Measurements from ENCODE around the genes WNK4 and CFAP97D1.

DNA sequence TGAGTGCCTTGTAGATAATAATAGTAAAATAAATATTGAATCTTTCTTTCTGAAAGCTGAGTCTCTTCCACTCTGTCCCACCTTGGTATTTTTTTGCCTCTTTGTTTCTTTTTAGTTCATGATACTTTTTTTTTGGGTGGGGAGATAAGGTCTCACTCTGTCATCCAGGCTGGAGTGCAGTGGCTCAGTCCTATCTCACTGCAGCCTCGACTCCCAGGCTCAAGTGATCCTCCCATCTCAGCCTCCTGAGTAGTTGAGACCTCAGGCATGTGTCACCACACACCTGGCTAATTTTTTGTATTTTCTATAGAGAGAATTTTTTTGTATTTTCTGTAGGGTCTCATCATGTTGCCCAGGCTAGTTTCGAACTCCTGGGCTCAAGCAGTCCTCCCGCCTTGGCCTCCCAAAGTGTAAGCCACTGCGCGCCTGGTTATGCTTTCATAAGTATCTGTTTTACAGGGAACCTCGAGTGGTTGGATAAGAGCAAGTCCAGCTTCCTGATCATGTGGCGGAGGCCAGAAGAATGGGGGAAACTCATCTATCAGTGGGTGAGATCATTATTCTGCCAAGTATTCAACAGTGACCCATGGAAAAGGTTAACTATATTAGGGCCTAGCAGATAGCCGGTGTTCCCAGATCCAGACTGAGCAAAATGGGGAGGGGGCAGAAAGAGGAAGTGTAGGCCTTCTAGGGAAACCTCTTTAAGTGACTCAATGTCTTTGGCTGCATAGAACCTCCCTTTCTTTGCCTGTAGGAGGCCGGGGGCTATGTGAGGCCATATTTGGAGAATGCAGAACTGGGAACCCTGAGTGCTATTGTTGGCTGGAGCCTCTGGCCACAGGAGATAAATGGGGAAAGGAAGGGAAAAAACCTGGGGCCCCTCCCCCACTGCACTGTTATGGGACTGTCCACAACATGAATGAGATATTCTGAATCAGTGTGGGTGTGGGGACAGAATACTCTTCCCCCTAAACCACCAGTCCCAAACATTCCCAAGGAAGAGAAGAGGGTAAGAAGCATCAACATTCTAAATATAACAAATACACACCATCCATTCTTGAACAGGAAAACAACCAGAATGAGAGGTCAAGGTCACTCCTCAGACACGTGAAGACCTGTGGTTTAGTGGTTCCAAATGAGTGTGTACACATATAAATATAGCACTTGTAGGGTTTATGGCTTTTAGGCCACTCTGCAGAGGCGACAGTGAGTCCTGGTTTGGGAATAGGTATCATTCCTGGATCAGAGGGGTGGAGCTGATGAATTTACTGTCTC lies 2.1 kb downstream of the VPS25 start:
- PRO-cap, result no peak

GRCh38 chr17:42779655-42780778 lies at the start of gene WNK4:
TSS of gene WNK4 (plus strand) at chr17:42780610.
- PRO-cap, result no peak

GRCh38 chr17:42780779-42781719 lies 639 bp downstream of the WNK4 start:
- PRO-cap, result no peak

DNA sequence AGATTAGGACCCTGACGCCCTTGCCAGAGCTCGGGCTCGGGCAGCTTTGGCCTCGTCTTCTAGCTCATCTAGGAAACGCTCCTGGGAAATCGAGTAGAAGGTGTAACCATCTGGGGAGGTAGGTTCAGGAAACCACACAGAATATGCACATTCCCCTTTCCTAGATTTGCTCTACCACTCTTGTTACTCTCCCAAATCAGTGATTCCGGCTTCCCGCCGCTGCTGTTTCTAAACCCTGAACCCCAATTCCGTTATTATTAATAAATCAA lies 512 bp downstream of the COA3 start:
- PRO-cap, result no peak

- PRO-cap, result no peak
Measured at GRCh38 chr17:42979381-42979751, 514 bp downstream of the PTGES3L start.

GRCh38 chr17:42982172-42982718 lies 1.9 kb downstream of the RUNDC1 start:
- PRO-cap, result no peak

GRCh38 chr17:43019701-43019908 lies 2.6 kb downstream of the VAT1 start:
- PRO-cap, result no peak

- PRO-cap, result no peak
Measured at GRCh38 chr17:43193257-43193905, 18.3 kb upstream of the TMEM106A start.

DNA sequence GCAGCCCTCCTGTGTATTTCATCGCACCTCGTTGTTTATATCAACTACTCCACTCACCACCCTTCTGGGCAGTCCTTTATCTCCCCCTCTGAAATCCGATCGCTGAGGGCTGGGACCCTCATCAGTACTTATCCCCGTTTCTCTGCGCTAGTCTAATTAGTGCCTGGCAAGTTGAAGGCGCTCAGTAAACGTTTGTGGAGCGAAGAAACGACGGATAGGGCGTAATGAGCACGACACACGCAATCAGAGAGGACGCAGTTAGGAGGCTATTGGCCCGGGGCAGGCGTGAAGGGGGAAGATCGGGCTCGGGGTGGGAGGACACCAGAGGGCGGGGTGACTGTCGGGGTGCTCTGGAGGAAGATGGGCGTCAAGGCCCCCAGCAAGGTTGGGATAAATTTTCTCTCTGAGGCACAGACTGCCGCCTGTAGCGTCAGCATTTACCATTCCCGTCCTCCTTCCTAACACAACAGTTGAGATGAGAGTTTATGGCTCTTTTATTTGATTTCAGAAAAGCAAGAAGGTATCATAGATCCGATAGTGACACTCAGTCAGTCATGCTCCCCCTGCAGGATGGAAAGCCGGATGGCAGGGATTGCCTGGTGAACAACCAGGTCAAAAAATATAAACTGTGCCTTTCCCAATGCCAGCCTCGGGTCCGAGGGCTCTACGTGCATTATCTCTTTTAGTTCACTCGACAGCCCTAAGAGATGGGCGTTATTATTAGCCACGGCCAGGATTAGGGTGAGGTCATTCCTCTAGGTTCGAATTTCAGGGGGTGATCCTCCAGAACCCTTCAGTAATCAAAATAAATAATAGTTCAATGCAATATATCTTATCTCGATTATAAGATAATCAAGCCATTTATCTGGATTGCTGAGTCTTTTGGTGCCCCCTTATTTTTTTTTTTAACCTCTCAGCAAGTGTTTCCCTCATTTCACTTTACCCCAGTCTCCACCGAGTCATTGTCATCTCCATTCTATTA lies 9.5 kb upstream of the ARL4D start:
- PRO-cap, result bidirectional peak, plus-strand start at position 324 of the sequence, minus-strand start at position 146 of the sequence; bidirectional peak, plus-strand start at position 440 of the sequence, minus-strand start at position 460 of the sequence

DNA sequence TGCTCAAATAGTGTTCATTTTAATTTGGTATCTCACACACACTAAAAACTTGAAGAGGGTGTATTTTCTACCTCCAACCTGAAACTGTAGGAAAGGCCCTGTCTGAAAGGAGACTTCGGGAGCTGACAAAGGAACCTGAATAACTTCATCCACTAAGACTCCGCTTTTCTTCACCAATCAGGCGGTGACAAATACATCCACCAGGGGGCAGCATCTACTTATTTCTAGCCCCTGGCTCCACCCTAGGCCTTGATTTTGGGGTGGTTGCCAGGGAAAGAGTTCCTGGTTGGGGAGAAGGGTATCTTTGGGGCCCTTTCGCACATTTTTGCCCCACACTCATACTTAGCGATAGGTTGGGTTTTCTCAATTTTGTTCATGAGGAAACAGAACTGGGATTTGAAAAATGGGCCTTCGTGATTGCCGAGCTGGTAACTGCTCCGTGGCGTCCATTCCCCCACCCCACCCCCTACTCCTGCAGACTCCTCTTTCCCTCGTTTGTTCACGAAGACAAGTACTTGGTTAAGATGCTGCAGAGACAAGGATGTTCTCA lies 4.8 kb upstream of the ARL4D start:
- PRO-cap, result unidirectional peak, plus-strand start at position 270 of the sequence

DNA sequence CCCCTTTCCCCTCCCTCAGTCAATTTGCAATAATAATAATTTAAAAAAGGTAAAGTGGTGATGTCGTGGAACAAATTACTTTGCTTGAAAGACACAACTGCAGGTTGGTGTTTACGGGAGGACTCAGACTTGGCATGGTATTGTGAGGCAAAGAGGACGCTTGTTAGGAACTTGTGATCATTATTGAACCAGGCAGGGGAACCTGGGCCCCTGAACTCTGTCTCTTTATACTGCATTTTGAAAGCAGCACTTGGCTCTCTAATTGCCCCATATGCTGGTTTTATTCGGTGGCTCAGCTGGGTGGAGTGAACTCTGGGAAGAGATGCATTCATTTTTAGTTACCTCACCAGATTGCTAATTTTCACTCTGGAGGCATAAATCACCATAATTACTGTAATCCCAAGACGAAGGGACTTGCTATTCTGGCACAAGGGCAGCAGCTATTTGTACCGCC lies 5.9 kb upstream of the DHX8 start:
- PRO-cap, result no peak

DNA sequence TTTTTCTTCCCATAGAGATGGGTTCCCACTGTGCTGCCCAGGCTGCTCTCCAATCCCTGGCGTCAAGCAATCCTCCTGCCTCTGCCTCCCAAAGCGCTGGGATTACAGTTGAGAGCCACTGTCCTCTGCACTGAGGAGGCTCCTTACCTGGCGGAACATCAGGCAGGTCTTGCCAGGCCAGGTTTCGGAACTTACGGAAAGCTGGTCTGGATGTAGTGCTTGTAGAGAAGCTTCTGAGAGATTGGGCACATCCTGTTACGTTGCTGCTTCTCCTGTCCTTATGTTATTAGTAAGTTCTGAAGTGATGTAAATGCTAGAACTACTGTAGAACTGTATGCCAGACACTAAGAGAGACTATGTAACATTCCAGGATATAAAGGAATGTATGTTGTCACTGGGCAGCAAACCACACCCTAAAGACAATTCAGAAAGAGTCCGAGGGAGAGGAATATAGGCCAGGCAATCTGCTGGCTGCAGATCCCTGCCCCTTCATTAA lies 21.1 kb downstream of the ETV4 start:
- PRO-cap, result no peak

GRCh38 chr17:43640233-43640778 lies 21.4 kb downstream of the MEOX1 start:
- PRO-cap, result no peak

- PRO-cap, result unidirectional peak, plus-strand start at chr17:43659193
Measured at GRCh38 chr17:43658913-43659515, 2.7 kb downstream of the MEOX1 start.

DNA sequence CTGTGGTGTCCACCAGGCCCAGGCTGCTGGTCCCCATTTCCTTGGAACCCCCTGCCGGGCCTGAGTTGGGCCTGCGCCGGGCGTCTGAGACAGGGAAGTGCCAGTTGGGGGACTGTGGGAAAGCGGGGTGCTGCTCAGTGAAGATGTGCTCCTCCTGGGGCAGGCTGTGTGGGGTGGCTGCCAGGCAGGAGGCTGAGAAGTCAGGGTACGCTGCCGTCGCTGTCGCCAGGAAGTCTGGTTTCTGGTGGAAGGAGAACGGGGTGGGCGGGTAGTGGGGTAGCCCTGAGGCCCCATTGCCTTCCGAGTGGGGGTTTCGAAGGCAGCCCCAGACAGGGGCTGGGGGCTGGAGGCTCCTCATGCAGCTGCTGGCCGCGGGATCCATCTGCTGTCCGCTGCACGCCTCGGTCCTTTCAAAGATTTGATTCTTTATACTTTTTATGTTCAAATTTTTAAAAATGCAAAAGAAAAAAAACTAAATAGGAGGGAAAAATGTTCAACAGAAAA lies 517 bp downstream of the MEOX1 start:
- PRO-cap, result no peak

DNA sequence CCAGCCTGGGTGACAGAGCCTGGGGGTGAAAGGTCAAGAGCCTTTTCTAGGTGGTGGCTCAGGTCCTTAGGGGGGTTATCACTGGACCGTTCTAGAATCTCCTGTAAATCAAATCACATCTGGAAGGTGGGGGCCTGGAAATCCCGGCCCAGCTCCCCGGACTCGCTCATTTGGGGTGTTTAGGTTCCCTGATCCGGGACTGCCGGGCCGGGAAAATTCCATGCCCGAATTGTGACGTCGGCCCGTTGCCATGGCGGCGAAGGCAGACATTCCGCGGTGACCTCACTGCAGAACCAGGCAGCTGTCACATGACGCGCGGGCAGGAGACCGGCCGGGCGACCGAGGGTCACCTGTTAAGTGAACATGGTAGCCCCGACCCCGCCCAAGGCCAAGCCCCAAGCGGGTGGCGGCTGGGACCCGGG lies 643 bp downstream of the DUSP3 start:
- PRO-cap, result bidirectional peak, plus-strand start at position 391 of the sequence, minus-strand start at position 172 of the sequence

DNA sequence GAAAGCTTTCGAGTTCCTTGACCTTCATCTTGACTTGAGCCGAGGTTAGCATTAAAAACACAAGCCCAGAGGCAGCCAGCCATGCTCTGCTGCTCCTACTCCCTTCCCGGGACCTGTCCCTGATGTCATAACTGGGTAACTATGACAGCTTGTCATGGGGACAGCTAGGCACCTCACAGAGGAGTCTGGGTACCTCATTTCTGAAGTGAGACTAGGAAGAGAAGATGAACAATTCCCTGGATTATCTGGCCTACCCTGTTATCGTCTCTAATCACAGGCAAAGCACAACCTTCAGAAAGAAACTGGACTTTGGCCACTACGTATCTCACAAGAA lies at the start of gene CFAP97D1:
Gene CFAP97D1 (plus strand): TSS at position 197 of the 334 bp plus-strand sequence.
- PRO-cap, result no peak

DNA sequence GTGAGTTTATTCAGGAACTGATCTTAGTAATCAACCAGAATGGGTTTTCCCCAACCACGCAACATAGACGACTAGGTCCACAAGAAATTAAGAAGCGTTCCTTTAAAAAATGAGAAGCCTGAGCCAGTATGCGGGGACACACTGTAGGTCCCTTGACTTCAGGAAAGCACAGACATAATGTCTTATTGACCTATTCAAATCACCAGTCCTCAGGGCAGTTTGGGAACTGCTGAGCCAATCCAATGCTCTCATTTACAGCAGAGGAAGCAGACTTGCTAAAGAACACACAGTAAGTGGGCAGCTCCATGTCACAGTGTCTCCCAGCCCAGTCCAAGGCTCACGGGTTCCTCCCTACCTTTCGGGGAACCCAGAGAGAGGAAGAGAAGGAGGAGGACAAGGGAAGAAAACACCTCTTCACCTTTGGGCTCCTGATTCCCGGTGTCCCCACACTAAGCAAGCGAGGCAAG lies 2.2 kb downstream of the MPP3 start:
- PRO-cap, result no peak

- PRO-cap, result no peak
Measured at GRCh38 chr17:43857914-43858330, 10.9 kb downstream of the CD300LG start.

DNA sequence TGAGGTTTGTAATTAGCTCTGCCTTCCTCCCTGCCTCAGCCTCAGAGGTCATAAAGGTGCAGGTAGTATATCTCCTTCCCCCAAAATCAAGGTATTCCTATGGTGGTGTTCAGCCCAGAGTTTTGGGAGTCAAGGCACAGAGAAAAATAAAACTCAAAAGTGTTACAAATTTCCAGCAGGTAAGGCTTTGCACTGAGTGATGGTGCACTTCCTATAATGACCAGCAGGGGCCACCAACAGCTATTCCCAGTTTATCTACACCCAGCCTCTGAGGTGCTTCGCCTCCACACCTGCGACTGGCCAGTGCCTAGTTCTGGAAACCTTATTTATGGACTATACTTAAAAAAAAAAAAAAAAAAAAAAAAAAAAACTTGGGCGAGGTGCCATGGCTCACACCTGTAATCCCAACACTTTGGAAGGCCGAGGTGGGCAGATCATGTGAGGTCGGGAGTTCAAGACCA lies 2.8 kb upstream of the MPP2 start:
- PRO-cap, result no peak

Data from penis (tissue), 1 donor.